BE2C (cell line): ENCODE results near the gene ZMYM2.

GRCh38 chr13:18609402-18609637, 572.3 kb downstream of the TUBA3C start:
- RRBS, result 16% methylated on average over 7 of the region's 29 CpGs

DNA sequence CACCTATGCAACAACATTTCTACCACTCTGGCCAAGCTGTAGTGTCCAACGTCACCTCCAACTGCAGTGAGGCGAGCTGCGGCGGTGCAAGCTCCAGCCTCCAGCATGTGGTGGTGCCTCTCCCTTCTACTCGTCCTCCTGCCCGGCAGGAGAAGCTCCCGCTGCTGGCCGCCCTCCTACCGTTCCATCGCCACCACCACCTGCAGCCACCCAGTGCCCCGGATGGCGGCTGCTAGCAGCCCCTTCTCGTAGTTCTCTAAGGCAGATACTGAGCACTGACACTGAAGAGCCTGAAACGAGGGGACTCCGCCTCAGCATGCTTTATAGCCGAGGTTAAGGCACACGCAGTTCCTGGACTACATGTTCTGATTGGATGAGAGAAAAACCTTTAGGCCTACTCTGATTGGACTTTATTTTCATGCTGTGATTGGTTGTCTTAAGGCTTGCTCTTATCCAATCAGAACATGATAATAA, 63.6 kb downstream of the TUBA3C start:
- RRBS, result 64% methylated on average over 2 of the region's 17 CpGs

DNA sequence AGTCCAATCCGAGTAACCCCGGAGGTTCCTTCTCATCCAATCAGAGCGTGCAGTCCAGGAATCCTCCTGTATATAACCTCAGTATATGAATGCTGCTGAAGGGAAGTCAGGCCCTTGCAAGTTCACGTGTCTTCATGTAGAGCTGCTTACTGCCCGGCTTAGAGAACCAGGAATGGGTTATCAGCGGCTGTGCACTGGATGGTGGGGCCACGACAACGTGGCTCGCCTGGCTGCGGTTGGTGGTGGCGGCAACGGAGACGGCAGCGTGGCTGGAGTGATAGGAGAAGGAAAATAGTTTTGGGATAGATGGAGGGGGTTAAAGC, 63.2 kb downstream of the TUBA3C start:
- RRBS, result no CpG with 5 or more reads among the region's 14 CpGs

GRCh38 chr13:19759034-19759538, 23.7 kb downstream of the PSPC1 start:
- RRBS, result no CpG with 5 or more reads among the region's 5 CpGs

DNA sequence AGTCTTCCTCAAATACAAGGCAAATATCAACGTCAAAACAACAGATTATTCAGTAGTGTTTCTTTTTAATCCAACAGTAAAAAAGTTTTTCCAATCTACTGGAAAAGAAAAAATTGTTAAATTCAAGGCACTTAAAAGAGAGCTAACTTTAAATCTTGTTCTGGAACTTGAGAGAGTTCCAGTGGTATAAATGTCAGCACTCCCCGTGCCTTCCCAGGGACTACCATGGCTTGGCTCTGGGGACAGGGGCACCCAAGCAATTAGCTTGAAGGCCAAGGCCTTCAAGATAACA, 1.5 kb downstream of the ZMYM5 start:
- RRBS, result no CpG with 5 or more reads among the region's 2 CpGs

DNA sequence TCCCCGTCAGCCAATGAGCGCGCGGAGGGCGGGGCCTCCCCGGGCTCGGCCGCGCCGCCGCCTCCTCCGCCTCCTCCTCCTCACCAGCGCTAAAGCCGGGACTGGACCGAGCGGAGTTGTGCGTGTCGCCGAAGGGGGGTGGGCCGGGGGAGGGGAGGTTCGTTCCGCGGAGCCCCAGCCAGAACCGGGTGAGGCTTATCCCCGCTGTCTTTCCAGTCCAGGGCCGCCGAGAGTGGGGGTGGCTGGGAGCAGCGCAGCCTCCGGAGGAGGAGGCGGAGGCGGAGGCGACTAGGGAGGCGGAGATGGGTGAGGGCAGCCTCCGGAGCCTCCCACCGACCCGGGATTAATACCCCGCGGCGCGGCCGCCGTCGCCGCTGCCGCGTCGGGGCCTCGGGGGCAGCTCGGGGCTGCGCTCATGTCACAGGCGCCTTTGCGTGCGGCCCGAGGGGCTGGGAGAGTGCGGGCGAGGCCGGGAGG, at the start of gene ZMYM2:
Gene ZMYM2 (plus strand): TSS at position 74 of the 477 bp plus-strand sequence.
- RRBS, result under 1% methylated on average over 28 of the region's 57 CpGs

DNA sequence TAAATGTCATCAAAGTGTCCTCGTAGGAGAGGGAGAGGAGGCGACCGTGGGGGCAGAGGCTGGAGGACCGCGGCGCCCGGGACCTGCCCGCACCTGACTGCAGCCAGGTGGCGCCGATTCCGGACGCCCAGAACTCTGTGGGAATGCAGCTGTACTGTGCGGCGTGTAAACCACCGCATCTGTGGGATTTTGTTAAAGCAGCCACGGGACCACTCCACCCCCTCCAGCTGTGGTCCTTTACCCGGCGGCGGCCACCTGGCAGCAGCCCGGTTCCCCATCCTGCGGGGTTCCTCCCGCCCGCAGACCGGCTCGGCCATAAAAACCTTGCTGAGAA, 32.2 kb downstream of the GJA3 start:
- RRBS, result 6% methylated on average over 10 of the region's 25 CpGs

DNA sequence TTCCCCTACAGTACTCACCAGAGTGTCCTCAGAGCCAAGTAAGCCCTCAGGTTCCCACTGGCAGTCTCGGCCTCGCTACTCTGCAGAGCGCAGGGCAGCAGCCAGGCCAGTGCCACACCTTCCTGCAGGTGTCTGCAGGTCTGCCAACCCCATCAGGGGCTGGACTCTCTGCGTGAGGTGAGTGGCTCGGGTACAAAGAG, 15.1 kb upstream of the GJB6 start:
- RRBS, result no CpG with 5 or more reads among the region's 5 CpGs

- RRBS, result no CpG with 5 or more reads among the region's 2 CpGs
Observed at GRCh38 chr13:20263243-20263683, 31.1 kb upstream of the GJB6 start.

DNA sequence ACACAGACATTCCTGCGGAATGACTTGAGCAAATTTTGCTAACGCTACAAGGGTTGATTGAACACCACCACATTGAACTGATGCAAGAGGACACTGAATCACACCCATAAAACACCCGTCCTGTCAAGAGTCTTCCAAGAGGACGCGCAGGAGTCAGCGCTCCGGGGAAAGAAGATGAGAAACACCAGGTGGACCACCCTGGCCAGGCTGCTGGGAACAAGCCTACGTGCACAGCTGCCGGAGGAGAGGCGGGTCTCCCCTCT, 105.6 kb downstream of the CRYL1 start:
- RRBS, result 88% methylated on average over 3 of the region's 10 CpGs

- RRBS, result no CpG with 5 or more reads among the region's 18 CpGs
Observed at GRCh38 chr13:20424856-20425650, 100.6 kb downstream of the CRYL1 start.

GRCh38 chr13:20441917-20442281, 83.8 kb downstream of the CRYL1 start:
- RRBS, result no CpG with 5 or more reads among the region's 1 CpG

- RRBS, result no CpG with 5 or more reads among the region's 6 CpGs
Observed at GRCh38 chr13:20480519-20481020, 45.1 kb downstream of the CRYL1 start.

- RRBS, result no CpG with 5 or more reads among the region's 7 CpGs
Observed at GRCh38 chr13:20503624-20504237, 21.9 kb downstream of the CRYL1 start.

DNA sequence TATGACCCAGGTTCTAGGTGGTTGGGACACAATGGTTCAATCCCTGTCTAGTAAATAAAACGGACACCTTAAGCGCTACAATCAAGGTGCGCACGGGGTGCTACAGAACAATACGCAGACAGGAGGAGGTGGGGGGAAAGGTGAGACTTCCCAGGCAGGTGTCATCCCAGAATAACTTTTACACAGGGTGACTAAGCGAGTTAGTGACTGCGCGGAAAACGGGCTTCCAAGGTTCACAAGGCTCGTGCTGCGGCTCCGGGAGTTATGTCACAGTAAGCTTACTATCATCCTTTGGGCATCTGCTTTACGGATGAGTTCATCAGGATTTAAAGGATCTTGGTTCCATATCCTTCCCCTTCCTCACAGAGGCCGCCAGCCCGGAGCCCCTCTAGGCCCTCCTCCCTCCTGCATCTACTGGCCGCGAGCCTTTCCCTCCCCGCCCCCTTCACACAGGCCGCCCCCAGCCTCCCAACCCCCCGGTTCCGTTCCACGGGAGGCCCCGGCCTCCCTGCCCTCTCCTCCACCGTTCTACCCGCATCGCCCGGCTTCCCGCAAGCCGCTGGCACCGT, 479 bp upstream of the IFT88 start:
- RRBS, result 2% methylated on average over 10 of the region's 30 CpGs

GRCh38 chr13:20824489-20825246, 50.9 kb upstream of the EEF1AKMT1 start:
- RRBS, result no CpG with 5 or more reads among the region's 8 CpGs

DNA sequence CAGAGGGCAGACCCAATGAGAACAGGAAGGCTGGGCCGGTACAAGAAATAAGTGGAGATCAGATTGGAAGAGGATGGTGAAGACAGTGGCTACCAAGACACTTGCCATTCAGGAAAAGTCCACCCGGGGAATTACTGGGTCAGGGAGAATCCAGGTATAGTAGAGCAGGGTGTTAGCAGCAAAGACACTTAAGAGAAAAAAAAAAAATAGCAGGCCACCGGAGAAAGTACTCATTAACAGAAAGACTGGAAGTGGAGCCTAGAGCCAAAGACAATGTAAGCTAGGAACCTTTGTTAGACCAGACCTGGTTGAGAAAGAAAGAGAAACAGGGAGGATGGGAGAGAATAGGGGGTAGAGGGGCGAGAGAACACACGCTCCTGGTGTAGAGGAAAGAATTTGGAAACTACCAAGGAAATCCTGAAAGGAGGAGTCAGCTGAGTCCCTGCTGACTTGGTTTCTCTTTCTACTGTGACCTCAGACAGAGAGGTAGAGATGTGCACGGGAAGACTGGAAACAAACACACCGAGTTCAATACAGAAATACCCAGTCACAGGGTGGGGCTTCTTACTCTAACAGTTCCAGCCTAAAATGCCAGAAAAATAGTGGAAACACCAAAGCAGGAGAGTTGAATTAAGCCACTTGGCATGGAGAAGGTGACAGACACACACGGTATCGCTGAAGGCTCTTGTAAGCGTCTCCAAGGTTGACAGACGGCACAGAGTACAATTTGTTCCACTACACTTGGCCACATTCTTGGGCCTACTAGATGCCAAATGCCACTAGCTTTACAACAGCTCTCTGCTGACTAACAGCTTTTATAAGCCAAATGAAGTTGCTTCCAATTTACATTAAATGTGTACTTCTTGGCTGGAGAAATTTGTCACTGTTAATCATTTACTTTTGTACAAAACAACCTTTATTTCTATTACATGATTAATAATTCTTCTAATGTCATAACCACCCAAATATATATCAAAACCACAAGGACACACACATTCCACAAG, 28.2 kb downstream of the LATS2 start:
- RRBS, result 46% methylated on average over 3 of the region's 11 CpGs

- RRBS, result no CpG with 5 or more reads among the region's 6 CpGs
Observed at GRCh38 chr13:21049775-21050114, 11.6 kb downstream of the LATS2 start.

- RRBS, result no CpG with 5 or more reads among the region's 1 CpG
Observed at GRCh38 chr13:21143769-21143968, 3.8 kb downstream of the SAP18 start.

DNA sequence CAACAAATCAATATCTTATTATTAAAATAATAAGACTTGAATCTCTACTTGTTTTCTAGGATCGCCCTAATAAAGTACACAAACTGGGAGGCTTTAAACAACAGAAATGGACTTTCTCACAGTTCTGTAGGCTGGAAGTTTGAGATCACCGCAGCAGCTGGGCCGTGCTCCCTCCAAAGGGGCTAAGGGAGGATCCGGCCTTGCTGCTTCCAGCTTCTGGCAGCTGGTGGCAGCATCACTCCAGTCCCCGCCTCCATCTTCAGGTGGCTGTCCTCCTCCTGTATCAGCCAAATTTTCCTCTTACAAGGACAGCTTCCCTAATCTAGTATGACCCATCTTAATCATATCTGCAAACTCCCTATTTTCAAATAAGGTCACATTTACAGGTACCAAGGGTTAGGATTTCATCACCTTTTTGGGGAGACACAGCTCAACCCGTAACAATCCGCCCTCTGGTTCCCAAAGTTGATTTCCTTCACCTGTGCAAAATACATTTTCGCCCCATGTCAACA, 120.6 kb downstream of the MRPL57 start:
- RRBS, result no CpG with 5 or more reads among the region's 8 CpGs